Myometrial cell (primary cell): ENCODE measurements around the genes SOS1 and TMEM178A.

DNA sequence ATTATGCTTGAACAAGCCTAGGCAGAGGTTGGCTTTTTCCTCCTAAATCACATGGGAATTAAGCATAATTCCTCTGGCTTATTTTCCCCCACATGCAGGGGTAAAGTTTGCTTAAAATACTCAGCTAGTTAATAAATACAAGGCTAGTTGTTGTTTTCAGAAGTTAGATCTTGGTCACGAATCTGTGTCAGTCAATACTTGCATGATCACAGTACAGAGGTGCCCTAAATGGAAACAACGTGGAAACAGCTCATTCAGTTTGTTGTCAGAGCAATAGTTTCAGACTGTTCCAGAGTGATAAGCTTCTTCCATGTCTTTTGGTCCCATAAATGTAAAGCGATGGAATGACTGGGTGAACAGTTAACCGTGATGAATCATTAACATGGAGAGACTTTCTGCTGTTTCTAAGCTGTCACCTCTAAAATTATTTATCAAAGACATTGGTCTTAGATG, 16.5 kb downstream of the GEMIN6 start:
- RAMPAGE, long total RNA = no peak

GRCh38 chr2:38995125-38995608, 105.5 kb downstream of the ARHGEF33 start:
- RAMPAGE, long total RNA = no peak

- RAMPAGE, long total RNA = no peak
Observed at GRCh38 chr2:39022272-39023258, 98.3 kb downstream of the SOS1 start.

GRCh38 chr2:39120985-39121285, at the start of gene SOS1:
TSS of gene SOS1 (minus strand) at chr2:39121051.
- RAMPAGE, long total RNA = no peak

DNA sequence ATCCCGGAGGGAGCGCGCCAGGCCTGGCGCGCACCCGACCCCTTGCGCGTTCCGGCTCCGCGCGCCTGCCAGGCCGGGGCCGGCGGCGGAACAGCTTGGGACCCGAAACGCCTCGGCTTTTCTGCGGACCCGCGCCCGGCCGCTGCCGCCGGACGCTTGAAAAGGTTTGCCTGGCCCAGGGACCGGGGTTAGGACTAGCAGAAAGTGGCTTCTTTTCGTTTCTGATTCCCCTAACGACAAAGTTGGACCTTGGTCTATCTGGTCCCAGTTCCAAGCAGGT, 227 bp upstream of the MAP4K3 start:
- RAMPAGE, long total RNA = start-site peak on the plus strand centred at position 71 of the sequence, 24 bp wide, 108 and 102 reads in 2 replicates

GRCh38 chr2:39665775-39666688, at the start of gene TMEM178A:
TSS of gene TMEM178A (plus strand) at chr2:39665917.
- RAMPAGE, long total RNA = no peak

GRCh38 chr2:39781362-39781570, 2.2 kb upstream of the THUMPD2 start:
- RAMPAGE, long total RNA = no peak

DNA sequence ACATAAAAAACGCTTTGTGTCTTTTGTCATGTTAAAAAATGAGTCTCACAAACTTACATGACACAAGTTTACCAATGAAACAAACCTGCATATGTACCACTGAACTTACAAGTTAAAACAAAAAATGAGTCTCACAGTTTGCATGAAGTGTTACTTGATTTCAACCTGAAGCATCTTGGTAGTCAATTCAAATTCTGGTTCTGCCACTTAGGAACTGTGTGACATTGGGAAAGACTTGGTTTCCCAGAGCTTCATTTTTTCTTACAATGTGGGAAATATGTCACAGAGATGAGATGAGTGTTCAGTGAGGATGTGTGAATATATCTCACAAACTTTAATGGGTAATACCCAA, 131.9 kb upstream of the THUMPD2 start:
- RAMPAGE, long total RNA = no peak

- RAMPAGE, long total RNA = no peak
Observed at GRCh38 chr2:40451317-40451424, 719 bp downstream of the SLC8A1 start.

DNA sequence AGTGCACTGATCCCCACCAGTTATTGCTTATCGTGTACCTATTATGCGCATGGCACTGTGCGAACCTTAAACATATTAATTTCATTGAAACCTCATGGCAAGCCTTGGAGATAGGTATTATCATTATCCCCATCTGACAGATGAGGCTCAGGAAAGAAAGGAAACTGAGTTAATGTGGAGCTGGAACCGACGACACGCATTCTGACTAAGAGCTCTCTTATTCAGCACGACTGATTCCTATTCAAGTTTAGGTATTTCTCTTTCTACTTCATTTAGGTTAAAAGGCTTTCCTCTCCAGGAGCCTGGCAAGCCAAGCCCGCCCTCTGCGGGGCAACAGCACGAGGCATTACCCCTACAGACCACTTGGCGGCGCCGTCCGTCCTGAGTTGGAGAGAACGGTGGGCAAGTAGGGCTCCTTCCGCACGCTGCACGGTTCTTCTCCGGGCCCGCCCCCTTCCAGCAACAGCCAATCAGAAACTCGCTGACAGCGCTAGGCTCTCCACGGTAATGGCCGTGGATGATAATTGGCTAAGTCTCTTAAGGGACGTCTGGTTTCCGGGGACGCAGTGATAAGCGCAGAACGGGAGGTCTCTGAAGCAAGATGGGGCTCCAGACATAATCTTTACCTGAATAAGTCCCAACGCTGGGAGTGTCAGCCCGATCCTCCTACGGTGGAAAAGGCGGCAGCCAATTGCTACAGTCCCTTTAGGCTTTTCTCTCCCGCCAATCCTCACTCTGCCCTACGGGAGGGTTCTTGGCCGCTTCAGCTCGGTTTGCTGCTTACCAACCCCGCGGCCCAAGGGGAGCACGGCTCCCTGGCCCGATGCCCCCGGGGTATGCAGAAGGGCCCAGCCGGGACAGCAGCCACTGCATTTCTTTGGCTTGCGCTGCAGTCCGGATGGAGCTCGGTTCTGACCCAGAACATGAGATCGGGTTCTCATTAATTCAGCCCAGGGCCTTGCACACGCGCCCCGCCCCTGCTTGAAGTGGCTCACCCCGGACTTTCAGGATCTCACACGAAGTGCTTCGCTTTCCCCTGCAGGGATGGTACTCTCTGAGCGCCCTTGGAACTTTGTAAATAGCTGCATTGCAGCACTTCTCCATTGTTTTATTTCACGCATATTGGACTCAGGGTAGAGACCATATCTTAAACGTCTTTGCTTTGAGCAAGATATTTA, 207.0 kb upstream of the PKDCC start:
- RAMPAGE, long total RNA = no peak

GRCh38 chr2:41907615-41907840, 140.3 kb upstream of the PKDCC start:
- RAMPAGE, long total RNA = no peak

- RAMPAGE, long total RNA = no peak
Observed at GRCh38 chr2:41912809-41913253, 135.0 kb upstream of the PKDCC start.

DNA sequence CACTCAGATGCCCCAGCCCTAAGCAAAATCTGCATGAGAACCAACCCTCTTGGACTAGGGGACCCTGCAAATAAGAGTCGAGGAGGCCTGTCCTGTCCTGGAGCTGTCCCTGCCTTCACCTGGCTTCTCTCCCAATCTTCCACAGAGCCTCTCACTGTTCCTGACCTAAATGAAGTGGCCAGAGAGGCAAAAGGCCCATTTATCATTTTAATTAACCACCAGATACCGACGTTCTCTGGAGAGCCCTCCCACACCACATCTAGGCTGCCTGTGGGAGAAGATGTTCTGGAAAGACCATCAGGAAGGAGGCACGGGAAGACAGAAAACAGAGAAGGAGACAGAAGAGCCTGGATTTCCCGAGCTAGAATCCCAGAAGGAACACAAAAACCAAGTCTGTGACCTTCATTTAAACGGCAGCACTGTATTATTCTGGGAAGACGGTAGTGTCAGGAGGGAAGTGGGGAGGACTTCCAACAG, 120.6 kb upstream of the PKDCC start:
- RAMPAGE, long total RNA = no peak

GRCh38 chr2:41931912-41932841, 115.6 kb upstream of the PKDCC start:
- RAMPAGE, long total RNA = no peak

DNA sequence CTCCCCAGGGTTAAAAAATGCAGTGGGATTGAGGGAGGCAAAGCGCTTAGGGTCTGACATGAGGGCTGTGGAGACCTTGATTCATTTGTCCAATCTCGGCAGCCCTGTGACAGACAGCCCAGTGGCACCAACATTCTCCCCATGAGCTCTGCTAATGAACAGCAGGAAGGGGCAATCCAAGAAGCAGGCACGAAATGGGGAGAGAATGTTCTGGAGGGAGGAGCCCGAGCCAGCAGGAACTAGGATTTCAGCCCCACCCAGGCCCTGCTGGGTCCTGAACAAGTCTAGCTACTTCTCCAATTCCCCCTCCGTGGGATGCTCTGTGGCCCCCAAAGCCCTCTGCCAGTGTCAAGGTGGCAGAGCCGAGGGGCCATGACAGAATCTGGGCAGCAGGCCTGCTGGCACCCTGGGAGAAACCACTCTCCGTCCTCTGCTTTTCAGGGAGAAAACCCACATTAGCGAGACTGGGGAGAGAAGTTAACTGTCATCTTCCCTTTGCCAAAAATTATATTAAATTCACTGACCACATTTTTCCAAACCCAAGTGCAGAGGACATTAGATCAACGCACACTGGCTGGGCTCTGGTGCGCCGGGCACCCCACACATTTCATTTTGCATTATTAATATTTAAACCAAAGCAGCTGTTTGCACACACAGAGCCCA, 80.3 kb upstream of the PKDCC start:
- RAMPAGE, long total RNA = no peak

DNA sequence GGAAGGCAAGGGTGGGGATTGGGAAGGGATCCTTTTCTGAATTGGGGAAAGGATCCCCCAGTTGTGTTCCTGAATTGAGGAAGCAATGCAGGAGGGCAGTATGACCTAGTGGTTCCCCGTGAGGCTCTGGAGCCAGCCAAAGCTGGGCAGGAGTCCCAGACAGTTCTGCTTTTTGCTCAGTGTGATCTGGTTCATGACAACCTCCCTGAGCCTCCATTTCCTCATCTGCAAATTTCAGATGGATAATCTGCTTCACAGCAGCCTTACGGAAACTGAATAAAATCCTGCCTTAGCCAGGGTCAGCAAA, 12.8 kb downstream of the PKDCC start:
- RAMPAGE, long total RNA = no peak

GRCh38 chr2:42129105-42129867, 39.9 kb upstream of the EML4 start:
- RAMPAGE, long total RNA = no peak

- RAMPAGE, long total RNA = no peak
Observed at GRCh38 chr2:42132346-42133757, 36.3 kb upstream of the EML4 start.

- RAMPAGE, long total RNA = no peak
Observed at GRCh38 chr2:42141599-42142778, 27.2 kb upstream of the EML4 start.

GRCh38 chr2:42191227-42191790, 22.2 kb downstream of the EML4 start:
- RAMPAGE, long total RNA = no peak